Sciatic nerve (tissue), 1 donor: Measurements from ENCODE around the genes NOC4L, FBRSL1 and PGAM5.

GRCh38 chr12:131922831-131923702, 6.0 kb upstream of the PUS1 start:
- PRO-cap: no peak

GRCh38 chr12:131938397-131938703, 9.3 kb downstream of the PUS1 start:
- PRO-cap: no peak

DNA sequence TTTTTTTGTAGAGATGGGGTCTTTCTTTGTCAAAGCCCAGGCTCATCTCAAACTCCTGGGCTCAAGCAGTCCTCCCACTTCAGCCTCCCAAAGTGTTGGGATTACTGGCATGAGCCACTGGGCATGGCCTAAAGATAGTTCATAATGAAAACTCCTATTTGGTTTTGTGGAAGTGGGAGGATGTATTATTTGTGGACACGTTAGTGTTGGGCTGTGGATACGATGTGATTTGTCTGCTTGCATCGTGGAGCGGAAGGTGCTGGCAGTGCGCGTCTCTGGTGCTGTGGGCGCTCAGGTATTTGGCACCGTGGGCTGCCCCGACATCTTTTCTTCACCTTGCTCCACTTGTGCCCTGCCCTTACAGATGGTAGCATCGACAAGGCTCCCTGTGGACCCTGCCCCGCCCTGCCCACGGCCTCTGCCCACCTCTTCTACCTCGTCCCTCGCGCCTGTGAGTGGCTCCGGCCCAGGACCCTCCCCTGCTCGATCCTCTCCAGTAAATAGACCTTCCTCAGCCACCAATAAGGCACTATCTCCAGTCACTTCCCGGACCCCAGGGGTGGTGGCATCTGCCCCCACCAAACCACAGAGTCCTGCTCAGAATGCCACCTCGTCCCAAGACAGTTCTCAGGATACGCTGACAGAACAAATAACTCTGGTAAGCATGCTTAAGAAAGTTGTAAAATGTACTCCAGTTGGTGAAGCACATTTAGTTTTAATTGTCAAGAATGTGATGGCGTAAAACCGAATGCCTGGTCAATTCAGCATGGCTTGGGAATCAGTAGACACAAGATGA, 36.6 kb downstream of the EP400 start:
- PRO-cap: no peak

- PRO-cap: no peak
Measured at GRCh38 chr12:132138701-132139486, 5.2 kb downstream of the DDX51 start.

GRCh38 chr12:132144191-132144783, at the start of gene NOC4L:
Gene NOC4L (plus strand): TSS chr12:132144457.
- PRO-cap: bidirectional peak, plus-strand start at chr12:132144477, minus-strand start at chr12:132144319

DNA sequence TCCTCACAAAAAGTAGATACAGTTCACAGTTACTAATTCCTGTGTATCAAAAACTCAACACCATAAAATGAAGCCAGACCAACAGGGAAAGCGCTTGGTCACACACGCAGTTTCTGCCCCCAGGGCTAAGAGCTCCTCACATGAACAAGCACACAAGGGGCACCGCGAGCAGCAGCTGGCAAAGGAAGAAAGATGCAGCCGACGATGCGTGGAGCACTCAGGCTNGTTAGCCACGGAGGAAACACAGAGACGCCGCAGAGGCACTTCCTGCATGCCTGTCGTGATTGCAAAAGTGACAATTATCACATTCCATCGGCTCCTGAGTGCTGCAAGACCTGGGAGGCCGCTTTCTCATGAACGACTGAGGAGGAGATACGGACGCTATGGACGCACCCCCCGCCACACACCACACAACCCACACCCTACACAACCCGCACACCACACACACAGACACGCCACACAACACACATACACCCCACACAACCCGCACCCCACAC, 78.2 kb downstream of the NOC4L start:
- PRO-cap: no peak

DNA sequence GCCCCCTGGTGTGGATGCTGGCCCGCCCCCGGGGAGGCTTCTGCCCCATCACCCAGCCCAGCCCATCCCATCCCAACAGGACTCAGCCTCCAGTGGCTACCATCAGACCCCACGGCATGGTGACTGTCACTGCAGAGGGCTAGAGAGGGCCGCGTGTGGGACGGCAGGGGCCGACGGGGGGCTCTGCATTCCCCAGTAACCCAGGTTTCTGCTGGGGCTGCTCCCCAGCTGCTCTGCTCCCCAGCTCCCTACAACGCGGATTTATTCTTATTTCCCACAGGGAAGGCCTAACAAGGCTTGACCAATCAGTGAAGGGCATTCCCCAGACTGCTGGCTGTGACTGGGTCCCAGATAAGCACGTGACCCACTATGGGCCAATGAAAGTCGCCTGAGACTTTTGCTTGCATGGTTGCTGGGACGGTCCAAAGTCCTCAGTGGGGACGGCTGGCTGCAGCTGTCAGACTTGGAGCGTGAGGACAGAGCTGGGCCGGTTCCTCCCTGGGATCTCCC, 50.4 kb downstream of the GALNT9 start:
- PRO-cap: no peak

- PRO-cap: unidirectional peak, minus-strand start at chr12:132429177
Measured at GRCh38 chr12:132428952-132430099, 60.6 kb upstream of the FBRSL1 start.

DNA sequence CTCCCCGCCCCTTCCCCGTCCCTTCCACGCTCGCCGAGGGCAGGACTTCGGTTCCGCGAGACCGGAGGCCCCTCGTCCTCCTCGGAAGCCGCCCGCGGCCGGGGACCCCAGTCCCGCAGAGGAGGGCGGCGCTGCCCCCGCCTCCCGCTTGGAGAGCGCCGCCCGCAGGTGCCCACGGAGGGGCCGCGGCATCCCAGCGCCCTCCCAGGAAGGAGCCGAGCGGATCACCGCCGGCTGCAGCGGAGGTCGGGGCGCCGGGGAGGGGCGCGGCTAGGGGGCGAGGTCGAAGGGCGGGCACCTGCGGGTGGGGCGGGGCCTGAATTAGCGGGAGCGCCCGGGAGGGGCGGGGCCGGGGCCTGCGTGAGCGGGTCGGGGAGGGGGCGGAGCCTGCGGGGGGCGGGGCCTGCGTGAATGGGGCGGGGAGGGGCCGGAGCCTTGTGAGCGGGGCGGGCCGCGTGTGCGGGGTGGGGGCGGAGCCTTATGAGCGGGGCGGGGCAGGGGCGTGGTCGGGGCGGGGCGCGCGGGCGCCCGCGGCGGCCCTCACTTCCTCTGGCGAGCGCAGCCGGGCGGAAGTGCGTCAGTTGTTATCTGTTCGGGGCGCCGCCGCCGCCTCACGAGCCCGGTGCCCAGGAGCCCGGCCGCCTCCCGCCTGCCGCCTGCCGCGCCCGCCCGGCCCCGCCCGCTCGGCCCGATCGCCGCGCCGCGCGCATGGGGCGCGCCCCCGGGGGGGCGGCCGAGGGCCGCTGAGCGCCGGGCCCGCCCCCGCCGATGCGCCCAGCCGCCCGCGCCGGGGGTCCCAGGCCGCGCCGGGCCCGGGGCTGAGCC, at the start of gene FBRSL1:
Gene FBRSL1 (plus strand): TSS at position 577 of the 825 bp plus-strand sequence.
- PRO-cap: unidirectional peak, minus-strand start at position 170 of the sequence; bidirectional peak, plus-strand start at position 580 of the sequence, minus-strand start at position 229 of the sequence

DNA sequence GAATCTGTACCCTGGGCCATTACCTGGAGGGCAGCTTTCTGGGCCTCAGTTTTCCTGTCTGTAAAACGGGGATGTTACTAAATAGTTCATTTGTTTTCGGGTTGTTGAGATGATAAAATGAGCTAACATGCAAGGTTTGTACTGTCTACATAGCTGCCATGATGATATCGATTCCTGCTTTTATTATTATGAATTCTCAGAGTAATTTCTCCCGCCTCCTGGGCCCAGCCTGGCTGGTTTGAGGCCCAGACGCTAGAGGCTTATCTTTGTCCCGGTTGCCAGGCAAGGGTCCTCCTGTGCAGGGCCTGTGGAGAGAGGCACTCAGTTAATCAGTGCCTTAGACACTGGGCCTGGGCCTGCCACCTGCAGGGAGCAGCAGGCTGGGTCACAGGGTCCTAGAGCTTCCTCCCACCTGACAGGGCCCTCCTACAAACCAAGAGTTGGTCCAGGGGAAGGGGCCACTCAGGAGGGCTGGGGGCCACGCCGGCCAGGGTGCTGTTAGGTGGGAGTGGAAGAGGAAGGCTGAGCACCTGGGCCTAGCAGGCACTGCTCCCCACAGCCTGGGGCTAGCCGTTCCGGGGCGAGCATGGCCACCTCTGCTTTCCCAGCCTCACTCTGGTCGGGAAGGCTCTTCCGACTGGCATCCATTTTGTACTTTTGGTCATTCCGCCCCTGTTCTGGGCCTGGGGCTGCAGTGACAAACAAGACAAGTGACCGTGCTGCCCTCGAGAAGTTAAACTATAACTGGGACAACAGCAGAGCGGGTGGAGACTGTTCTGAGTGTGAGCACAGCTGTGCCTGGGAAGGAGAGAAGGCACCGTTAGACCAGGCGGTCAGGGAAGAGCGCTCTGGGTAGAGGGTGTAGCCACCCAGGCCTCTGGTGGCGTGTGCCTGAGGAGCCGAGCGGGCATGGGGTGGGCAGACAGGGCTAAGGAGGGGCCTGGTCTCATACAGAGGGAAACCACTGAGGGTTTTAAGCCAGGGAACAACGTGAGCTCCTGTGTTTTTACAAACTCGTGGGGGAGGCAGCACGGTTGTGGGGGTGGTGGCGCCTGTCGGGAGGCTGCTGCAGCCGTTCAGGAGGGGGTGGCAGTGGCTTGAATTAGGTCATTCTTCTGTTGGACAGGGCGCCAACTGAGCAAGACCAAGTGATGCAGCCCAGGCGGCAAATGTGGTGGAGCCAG, 27.2 kb downstream of the FBRSL1 start:
- PRO-cap: no peak

DNA sequence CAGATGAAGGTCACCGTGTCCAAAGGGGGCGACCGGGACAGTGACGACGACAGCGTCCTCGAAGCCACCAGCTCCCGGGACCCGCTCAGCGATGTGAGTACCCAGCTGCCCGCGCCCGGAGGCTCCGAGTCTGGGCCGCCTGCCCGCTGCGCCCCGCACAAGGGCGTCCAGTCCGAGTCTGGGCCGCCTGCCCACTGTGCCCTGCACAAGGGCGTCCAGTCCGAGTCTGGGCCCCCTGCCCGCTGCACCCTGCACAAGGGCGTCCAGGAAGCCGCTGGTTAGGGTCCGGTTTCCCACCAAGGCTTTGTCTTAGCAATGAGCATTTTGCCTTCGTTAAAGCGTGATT, 35.8 kb downstream of the FBRSL1 start:
- PRO-cap: no peak

GRCh38 chr12:132529751-132530272, 39.9 kb downstream of the FBRSL1 start:
- PRO-cap: no peak

DNA sequence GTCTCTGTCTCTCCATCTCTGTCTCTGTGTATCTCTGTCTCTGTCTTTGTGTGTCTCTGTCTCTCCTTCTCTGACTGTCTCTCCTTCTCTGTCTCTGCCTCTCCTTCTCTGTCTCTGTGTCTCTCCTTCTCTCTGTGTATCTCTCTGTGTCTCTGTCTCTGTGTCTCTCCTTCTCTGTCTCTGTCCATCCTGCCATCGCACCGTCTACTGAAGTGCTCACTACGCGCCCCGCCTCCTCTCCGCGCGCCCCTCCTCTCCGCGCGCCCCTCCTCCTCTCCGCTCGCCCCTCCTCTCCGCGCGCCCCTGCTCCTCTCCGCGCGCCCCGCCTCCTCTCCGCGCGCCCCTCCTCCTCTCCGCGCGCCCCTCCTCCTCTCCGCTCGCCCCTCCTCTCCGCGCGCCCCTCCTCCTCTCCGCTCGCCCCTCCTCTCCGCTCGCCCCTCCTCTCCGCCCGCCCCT, 12.6 kb downstream of the LRCOL1 start:
- PRO-cap: no peak

GRCh38 chr12:132600129-132600831, 10.1 kb downstream of the LRCOL1 start:
- PRO-cap: no peak

- PRO-cap: no peak
Measured at GRCh38 chr12:132618884-132619307, 320 bp downstream of the P2RX2 start.

- PRO-cap: no peak
Measured at GRCh38 chr12:132700887-132701652, 9.6 kb upstream of the PGAM5 start.

- PRO-cap: no peak
Measured at GRCh38 chr12:132702812-132704007, 7.4 kb upstream of the PGAM5 start.

DNA sequence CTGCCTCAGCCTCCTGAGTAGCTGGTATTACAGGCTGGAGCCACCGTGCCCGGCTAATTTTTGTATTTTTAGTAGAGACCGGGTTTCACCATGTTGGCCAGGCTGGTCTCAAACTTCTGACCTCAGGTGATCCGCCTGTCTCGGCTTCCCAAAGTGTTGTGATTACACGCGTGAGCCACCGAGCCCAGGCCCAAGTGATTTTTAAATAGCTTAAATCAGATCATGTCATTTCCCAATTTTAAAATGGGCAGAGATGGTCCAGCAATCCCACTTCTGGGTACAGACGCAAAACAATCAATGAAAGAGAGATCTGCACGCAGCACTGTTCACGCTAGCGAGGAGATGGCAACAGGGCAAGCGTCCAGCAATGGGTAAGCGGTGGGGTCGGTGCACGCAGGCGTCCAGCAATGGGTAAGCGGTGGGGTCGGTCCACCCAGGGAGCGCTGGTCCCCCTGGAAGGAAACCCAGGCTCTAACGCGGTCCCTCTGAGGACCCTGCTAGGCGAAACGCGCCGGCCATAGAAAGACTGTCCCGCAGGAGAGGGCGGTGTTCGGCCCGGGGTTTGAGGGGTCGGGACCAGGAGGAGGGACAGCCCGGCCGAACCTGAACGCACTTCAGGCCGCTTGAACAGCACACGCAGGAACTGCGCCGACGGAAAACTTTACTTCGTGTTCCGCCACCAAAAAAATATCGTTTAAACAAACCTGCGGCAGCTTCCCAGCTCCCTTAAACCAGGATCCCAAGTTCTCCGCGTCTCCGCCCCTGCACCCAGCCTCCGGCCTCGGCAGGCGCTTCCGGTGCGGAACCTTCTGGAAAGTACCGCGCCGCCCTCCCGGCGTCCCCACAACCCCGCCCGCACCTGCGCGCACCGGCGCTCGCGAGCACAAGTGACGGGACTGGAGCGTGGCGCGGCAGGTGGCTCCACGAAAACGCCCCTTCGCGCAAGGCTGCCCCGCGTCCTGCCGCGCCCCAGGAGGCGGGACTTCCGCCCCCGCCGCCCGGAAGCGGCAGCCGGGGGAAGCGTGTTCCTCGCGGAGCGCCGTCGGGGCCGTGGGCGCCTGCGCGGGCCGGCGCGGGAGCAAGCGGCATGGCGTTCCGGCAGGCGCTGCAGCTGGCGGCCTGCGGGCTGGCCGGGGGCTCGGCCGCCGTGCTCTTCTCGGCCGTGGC, at the start of gene PGAM5:
Gene PGAM5 (plus strand): TSS at position 1,053 of the 1,167 bp plus-strand sequence.
- PRO-cap: bidirectional peak, plus-strand start at position 1,053 of the sequence, minus-strand start at position 783 of the sequence

GRCh38 chr12:132726122-132727218, 15.8 kb downstream of the PGAM5 start:
- PRO-cap: no peak

GRCh38 chr12:132788708-132789508, 27.3 kb upstream of the ANKLE2 start:
- PRO-cap: no peak